Thoracic aorta (tissue), 1 donor: ENCODE data around the gene IQCE.

DNA sequence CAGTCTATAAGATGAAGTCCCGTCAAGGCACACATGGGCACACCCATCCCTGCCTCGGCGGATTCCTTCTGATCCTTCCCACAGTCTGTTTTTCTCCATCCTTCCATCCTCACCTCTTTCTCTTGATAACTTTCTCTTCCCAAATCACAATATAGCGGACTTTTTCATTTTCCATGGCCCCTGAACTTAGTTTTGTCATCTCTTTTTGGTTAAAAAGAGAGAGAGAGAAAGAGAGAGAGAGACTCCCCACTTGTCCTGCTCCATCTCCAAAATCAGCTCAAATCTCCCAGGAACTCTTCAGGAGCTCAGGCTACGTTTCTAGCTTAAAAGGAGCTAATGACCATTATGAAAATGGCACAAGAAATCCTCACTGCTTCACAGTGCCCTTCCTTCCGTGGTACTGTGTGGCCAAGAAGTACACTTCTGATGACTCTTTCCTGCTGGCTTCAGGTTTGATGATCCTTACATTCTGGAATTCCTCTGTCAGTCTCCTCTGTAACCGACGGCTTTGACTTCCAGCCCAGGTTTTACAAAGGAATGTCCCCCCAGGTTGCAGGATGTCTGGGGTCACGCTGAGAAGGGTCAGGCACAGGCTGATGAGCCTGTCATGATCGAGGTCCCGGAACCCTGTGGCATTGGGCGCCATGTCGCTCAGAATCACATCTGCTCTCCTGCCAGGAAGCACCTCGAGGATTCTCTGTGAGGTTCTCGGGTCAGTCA lies 2.2 kb upstream of the MAD1L1 start:
- RAMPAGE, long total RNA, result no peak

DNA sequence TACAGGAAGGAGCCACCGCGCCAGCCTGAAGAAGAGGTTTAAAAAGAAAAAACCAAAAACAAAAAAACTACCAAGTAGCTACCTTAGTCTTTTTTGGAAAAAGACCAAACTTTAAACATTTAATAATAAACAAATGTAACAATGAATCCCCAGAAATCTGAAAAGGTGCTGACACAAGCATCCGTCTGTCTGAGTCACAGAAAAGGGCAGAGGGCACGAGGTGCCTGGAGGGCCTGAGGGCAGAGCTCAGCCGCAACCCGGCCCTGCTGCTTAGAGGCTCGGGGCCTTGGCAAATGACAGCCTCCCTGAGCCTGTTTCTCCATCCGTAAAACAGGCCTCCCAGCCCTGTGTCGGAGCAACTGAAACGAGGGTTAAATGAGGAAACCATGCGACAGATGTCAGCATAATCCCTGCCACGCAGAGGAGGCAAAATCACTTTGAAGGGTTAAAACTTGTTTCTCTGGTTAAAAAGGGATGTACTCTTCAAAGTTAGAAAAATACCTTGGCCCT lies 24.8 kb downstream of the NUDT1 start:
- RAMPAGE, long total RNA, result no peak

GRCh38 chr7:2378975-2379566 lies 24.3 kb upstream of the CHST12 start:
- RAMPAGE, long total RNA, result no peak

- RAMPAGE, long total RNA, result no peak
Measured at GRCh38 chr7:2403732-2404721, 616 bp downstream of the CHST12 start.

DNA sequence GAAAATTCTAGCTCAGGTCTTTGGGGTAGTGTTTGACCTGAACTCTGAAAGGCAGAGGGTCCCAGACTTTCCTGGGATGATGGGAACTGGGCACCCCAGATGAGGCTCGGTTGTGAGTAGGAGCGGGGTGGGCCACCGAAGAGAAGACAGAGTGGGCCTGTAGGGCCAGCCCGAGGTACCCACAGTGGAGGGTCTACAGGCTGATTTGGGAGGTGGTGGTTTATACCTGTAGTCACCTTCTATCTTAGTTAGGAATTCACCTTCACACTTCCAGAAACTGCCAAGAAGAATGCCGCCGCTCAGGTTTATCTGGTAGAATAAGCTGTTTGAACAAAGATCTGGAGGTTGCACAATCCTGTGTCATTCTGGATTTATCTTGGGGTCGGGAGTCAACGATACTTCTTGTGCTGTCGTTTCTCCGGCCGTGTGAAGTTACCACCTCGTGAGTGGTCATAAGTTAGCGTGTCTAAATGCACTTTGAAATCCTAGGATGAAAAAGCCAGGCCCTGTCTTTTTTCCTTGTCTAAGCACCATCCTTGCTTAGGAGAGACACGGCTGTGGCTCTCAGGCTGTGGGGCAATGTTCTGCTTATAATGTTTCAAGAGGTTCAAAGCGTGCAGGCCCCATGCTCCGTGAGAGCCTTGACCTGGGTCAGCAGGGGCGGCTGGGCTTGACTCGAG lies 35.6 kb downstream of the GRIFIN start:
- RAMPAGE, long total RNA, result start-site peak on the plus strand centred at position 427 of the sequence, 107 bp wide, 9 reads

- RAMPAGE, long total RNA, result no peak
Measured at GRCh38 chr7:2478453-2478875, 2.3 kb upstream of the GRIFIN start.

- RAMPAGE, long total RNA, result no peak
Measured at GRCh38 chr7:2521890-2522749, 2.5 kb downstream of the LFNG start.

DNA sequence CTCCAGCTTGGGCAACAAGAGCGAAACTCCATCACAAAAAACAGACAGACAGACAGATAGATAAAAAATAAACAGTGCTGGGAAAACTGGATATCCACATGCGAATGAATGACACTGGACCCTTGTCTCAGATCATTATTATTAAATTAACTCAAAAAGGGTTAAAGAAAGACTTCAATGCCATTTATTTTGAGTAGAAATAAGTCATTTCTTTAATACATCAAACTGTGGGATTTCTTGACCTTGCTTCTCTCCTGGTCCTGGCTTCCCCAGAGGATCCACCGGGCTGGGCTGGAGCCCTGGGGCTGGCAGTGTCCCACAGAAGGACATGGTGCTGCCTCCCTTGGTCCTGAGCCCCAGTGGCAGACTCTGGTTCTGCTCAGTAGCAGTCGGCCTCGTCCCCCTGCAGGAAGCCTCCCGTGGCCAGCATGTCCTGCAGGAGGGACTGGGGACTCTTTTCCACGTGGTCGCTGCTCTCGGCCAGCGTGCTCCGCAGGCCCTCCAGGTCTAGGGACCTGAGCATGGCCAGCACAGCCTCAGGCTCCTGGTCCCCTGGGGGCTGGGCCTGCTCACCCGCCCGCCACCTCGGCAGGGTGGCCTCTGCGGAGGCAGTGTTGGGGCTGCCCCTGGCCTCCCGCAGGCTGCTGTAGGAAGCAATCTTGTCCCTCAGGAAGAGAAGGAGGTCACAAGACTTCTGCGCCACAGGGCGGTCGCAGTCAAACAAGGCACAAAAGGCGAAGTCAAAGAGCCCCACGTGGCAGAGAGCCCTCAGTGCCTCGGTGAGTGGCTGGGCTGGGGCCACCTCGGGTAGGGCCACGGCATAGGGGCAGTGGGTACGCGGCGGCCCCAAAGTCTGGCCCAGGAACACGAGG lies 17.4 kb downstream of the BRAT1 start:
- RAMPAGE, long total RNA, result no peak

DNA sequence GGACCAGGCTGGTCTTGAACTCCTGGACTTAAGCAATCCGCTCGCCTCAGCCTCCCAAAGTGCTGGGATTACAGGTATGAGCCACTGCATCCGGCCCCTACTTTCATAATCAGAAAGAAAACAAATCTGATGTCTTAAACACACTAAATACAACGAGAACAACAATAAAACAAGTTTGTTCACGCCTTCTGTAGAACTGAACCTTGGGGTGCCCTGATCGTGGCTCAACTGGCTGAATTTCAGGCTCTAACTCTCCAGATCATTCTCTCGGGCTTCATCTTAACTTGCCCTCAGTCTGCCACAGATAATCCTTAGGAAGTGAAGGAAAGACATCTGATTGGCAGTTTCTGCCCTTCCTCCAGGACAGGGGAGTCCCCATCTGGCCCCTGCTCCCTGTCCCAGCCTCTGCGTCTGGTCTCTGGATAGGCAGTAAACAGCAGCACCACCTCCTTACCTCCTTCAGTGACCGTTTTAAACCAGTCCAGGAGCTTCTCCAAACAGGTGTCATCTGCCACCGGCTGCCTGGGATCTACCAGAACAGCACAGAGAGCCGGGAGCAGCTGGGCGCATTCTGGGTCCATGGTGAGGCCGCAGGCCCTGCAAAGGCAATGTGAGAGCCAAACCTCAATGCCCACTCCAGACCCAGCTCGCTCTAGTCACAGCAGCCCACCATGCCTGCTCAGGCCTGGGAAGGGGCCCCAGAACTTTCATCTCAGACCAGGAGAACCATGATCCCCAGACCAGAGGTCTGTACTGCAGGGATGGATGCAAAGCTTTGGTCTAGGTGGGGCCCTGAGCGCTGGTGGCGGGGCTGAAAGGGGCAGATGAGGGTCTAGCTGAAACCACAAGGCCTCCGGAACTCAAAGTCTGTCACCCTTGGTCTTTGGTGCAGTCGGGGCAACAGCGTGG lies 1.2 kb downstream of the BRAT1 start:
- RAMPAGE, long total RNA, result no peak

- RAMPAGE, long total RNA, result no peak
Measured at GRCh38 chr7:2558633-2559780, at the start of gene IQCE. IQCE (plus strand) TSS chr7:2558979.

DNA sequence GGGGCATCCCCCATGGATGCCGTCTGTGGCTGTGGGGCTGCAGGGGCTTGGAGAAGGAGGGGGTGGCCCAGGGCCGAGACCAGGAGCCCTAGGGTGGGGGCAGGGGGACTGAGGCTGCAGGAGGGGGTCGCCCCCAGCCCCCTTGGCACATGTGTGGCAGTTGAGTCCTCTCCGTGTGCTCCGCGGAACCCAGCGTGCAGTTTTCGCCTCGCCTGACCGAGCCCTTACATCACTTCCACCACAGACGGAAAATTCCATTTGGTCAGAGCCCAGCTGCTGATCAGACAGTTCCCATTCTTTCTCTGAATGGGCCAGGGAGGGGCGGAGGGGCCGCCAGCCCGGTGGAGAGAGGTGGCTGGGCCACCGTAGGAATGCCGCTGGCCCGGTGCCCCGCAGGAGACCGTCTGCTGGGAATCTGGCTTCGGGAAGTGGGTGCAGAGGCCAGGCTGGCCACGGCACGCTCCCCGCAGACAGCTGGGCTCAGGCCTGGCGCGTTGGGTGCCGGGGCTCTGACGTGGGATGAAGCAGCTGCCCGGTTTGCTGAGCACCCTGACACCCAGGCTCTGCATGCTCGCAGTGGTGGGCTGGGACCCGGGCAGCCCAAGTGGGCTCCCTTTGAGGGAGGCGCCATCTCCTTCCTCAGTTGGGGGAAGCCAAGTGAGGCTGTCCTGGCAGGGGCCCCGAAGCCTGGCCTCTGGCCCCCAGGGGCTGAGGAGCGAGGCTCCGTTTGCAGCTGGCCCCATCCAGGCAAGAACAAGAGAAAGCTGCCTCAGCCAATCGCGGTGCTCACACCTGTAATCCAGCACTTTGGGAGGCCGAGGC lies 9.8 kb downstream of the TTYH3 start:
- RAMPAGE, long total RNA, result no peak

DNA sequence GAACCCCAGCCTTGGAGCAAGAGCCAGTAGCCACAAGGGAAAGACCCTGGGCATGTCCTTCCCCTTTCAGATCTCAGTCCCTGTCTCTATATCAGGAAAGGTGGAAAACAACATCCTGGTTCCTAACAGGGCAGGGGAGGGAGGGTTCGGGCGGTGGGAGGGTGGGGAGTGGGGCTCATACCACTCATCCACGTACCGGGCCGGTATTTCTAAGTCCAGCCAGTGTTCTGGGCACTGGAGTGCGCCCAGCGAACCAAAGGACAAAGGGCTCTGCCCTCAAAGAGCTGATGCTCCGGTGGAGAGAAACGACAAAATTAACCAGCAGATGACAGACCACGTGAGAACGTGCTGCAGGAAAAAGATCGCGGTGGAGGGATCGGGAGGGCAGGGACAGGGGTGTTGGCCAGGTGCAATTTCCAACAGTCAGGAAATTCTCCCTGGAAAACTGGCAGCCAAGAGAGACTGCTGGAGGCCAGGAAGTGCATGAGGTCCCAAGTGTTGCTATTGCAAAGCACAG lies 21.5 kb upstream of the AMZ1 start:
- RAMPAGE, long total RNA, result no peak

- RAMPAGE, long total RNA, result no peak
Measured at GRCh38 chr7:2759801-2760363, 71.9 kb downstream of the AMZ1 start.

- RAMPAGE, long total RNA, result no peak
Measured at GRCh38 chr7:2760364-2761197, 72.6 kb downstream of the AMZ1 start.

GRCh38 chr7:2796144-2797161 lies 47.7 kb downstream of the GNA12 start:
- RAMPAGE, long total RNA, result no peak

DNA sequence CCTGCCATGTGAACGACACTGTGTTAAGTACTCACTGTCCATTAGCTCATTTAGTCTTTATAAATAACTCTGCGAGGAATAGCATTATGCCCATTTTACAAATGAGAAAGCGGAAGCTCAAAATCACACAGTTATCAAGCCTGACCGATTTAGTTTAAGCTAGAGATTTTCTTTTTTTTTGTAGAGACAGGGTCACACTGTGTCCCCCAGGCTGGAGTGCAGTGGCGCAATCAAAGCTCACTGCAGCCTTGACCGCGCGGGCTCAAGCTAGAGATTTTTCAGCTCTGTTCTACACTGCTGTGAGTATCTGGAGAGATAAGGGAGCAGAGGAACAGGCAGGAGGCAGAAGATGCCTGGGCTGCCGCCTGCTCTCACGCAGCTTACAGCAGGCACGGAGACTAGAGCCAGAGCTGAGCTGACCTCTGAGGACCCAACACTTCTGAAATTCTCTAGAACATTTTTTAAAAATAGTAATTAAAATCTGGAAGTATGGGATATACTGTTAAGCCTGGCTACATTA lies 38.8 kb downstream of the GNA12 start:
- RAMPAGE, long total RNA, result no peak

GRCh38 chr7:2811937-2812608 lies 32.0 kb downstream of the GNA12 start:
- RAMPAGE, long total RNA, result no peak

GRCh38 chr7:2956706-2957226 lies 86.9 kb downstream of the CARD11 start:
- RAMPAGE, long total RNA, result no peak

- RAMPAGE, long total RNA, result no peak
Measured at GRCh38 chr7:2979004-2979902, 64.4 kb downstream of the CARD11 start.

GRCh38 chr7:3194726-3195130 lies 106.3 kb upstream of the SDK1 start:
- RAMPAGE, long total RNA, result no peak